ENCODE results near the gene HS2ST1.

DNA sequence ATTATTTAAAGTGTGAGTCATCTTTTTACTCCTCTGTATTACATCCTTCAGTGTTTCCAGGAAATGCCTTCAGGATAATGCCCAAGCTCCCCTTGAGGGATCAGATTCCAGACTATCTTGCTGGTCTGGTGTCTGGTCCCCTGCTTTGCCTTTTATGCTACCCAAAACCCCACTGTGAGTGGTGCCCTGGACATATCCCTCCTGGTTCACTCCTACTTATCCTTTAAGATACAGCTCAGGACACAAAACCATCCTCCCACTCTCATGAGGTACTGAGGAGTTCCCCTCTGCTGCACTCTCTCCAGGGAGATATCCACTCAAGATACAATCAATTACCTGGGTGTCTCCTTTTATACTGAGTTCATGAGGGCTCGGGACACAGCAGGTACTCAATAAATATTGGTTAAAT, 57.2 kb downstream of the SSX2IP start:
- PRO-cap: no peak

DNA sequence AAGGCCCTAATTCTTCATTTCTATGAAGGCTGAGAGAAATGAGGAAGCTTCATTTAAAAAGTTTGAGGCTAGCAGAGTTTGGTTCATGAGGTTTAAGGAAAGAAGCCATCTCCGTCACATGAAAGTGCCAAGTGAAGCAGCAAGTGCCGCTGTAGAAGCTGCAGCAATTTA, 2.8 kb upstream of the SSX2IP start:
- PRO-cap: no peak

GRCh38 chr1:85190310-85190820, 10.5 kb downstream of the SYDE2 start:
- PRO-cap: no peak

DNA sequence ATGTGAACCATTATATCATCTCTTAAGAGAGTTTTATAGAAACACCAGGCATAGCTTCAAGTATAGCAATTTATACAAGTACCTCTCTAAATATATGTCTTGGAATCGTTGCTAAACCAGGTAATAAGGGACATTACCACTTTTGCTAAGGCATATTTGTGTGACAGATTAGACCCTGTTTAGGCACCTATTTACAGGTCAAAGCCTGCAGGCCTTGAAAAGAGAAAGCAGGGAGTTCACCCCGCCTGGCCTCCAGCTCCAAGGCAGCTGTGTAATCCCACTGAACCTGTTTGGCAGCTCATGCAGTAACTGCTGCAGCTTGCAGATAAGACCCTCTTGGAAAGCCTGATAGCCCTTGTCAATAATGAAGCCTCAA, 24.1 kb upstream of the SYDE2 start:
- PRO-cap: no peak

GRCh38 chr1:85273550-85274260, 2.7 kb downstream of the BCL10 start:
- PRO-cap: no peak

DNA sequence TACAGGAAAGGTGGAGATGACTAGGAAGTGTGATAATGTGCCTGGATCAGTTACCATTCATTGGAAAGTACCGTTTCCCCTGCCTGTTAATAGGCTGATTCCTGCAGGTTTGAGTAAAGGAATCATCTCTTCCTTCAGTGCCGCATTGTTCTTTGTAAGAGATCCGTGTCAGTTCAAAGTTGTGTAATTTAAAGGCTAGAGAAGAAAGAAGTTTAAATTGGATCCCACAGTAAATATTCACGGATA, 43.5 kb upstream of the BCL10 start:
- PRO-cap: no peak

GRCh38 chr1:85328801-85329457, 52.5 kb upstream of the BCL10 start:
- PRO-cap: no peak

DNA sequence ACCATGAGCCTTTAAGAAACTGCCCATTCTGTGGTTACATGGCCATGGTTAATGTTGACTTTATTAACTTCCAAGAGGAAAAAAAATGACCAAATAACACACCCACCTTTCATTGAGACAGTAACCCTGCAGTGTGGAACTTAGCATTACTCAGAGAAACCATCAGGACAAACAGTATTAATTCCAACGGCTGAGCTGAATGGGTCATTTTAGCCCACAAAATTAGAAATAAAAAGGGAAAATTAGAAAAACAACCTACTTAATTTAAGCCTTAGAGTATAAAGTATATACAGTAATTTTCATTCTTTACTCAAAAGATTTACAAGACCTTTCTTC, 84.8 kb upstream of the BCL10 start:
- PRO-cap: no peak

DNA sequence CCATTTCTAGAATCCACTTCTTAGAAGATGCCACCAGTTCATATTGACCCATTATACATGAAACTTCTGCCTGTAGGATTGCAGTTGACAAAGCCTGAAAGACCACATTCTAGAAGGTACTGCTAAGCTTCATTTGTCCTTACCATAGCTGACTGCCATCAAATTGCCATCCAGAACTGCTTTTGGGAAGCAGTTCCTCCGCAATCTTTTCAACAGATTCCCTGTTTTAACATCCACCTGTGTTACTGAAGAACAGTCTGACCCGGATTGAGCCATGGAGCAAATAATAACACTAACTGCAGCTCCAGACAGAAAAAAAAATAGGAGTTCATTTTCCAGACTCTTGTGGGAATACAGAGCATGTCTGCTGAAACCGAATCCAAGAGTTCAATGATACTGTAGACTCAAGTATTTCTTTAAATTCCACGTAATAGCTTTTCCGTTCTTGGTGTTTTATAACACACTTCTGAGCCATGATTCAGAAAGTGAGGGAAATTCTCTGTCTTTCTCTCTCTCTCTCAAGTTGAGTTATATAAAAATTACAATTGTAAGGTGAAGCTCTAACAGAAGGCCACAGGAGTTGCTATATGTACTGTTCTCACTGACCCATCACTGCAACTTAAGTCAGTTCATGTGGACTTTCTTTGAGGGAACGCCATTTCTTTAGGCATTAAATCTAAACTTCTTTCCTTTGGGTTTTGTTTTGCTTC, 60.6 kb downstream of the DDAH1 start:
- PRO-cap: no peak

GRCh38 chr1:85576487-85576779, 4.1 kb upstream of the CCN1 start:
- PRO-cap: bidirectional peak, plus-strand start at chr1:85576710, minus-strand start at chr1:85576667

- PRO-cap: no peak
Measured at GRCh38 chr1:85582912-85583517, 2.5 kb downstream of the CCN1 start.

GRCh38 chr1:85584114-85584963, 3.8 kb downstream of the CCN1 start:
- PRO-cap: no peak

DNA sequence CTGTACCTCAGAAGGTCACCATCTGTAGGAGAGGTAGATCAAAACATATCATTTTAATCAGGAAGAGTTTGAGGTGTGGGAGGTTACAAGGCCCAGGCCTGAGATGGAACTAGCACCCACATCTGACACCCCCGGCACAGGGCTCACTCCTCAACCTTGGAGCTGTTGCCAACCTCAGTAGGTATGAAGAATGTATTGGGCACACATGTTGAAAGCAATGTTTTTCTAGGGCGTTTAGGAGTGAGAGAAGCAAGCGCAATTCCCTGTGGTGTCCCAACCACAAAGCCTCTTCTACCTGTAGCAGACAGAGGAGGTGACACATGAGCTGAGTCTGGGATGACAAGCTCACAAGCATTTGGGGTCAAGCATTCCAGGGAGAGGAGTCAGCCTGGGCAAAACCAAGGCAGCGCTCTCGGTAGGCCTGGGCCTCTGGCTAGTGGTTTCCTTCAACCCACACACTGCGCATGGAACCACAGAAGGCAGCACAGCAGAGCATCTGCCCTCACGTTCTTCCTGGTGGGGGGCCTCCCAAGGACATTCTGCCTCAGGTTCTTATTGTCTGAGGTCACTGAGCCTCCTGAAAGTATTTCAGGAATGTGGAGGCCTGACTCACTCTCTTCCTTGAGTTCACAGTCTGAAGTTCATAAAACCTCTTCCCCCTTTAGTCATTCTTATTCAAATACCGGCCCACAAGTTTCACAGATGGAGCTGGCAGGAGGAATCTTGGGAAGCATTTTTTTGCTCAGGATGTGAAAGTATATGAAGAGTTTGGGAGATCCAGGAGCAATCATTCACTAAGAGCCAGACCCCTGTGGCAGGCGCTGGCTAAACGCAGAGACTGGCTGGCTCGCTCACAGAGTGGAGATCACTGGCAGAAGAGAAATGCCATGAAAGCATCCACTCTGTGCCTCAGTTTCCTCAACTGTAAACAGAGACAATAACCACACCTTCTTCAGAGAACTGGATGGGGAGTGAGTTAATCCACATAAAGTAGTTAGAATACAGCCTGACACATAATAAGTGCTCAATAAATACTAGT, 26.7 kb downstream of the CCN1 start:
- PRO-cap: no peak

- PRO-cap: no peak
Measured at GRCh38 chr1:85615763-85616222, 35.2 kb downstream of the CCN1 start.

GRCh38 chr1:85830687-85831361, 122.6 kb upstream of the ZNHIT6 start:
- PRO-cap: no peak

- PRO-cap: no peak
Measured at GRCh38 chr1:86382979-86383330, 13.2 kb downstream of the ODF2L start.

GRCh38 chr1:86500743-86501471, 32.2 kb downstream of the CLCA1 start:
- PRO-cap: unidirectional peak, plus-strand start at chr1:86501222

DNA sequence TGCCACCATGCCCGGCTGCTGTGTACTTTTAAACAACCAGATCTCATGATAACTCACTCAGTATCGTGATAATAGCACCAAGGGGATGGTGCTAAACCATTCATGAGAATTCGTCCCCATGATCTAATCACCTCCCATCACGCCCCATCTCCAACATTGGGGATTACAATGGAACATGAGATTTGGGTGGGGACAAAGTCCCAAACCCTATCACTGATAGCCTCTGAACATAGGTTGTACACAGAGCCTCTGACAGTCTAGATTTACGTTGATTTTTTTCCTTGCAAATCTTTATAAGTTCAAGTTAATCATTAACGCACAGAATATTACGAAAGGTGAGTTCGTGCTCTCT, 61.3 kb downstream of the SELENOF start:
- PRO-cap: no peak

DNA sequence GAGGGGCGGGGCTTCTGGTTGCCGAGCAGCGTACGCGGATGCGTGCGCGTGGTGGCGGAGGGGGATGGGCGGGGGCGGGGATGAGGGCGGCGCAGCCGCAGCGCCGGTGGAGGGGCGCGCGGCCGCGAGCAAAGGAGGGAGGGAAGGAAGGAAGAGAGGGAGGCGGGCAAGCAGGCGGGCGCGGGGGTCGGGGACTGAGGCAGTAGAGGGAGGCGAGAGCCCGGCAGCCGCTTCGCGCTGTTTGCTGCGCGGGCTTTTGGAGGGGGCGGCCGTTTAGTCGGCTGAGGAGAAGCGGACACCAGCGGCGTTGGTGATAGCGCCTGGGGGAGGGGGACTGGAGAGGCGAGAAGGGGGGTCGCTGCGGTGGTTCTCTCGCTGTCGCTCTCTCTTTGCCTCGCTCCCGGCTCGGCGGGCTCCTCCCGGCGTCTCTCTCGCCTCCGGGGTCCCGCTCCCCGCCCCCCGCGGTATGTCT, at the start of gene HS2ST1:
HS2ST1 (plus strand) TSS at position 92 of the 472 bp plus-strand sequence.
- PRO-cap: unidirectional peak, plus-strand start at position 131 of the sequence; unidirectional peak, plus-strand start at position 339 of the sequence

DNA sequence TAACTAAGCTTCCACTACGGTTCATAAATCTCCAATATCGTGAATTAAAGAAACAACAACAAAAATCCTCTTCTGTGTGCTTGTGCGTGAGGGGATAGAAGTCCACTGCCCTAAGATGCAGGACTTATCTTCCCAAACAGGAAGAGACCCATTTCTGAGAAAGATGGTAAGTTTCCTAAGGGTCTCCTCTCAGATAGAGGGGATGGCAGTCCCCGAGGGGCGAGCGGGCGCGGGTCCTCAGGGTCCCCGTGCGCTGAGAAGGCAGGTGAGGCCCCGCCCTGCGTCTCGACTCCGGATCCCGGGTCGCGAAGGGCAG, 815 bp upstream of the LMO4 start:
- PRO-cap: no peak